Measurements from ENCODE around the genes TMEM244 and SAMD3.

DNA sequence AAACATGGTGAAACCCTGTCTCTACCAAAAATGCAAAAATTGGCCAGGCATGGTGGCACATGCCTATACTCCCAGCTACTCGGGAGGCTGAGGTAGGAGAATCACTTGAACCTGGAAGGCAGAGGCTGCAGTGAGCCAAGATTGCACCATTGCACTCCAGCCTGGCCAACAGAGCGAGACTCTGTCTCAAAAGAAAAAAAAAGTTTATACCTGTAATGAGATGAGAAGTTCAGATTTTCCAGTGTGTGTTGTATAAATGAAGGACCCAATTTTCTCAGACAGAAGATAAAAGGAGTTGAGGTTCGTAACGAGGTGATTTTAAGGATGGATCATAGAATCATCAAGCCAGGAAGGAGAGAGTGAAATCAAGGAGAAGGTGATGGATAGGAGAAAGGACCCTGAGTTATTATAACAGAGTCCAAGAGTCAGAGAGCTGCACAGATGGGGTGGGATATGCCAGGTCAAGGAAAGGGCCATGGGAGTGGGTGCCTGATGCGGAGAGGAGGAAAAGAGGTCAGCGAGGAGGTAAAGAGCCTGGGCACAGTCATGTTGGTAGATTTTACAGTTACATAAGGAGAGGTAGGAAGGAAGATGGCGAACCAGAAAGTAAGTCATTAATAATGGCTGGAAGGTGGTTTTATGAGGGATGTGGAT lies 114.8 kb downstream of the LAMA2 start:
- RRBS, result no CpG with 5 or more reads among the region's 7 CpGs

- RRBS, result no CpG with 5 or more reads among the region's 6 CpGs
These were observed 64.5 kb downstream of the ARHGAP18 start for GRCh38 chr6:129645214-129646198.

DNA sequence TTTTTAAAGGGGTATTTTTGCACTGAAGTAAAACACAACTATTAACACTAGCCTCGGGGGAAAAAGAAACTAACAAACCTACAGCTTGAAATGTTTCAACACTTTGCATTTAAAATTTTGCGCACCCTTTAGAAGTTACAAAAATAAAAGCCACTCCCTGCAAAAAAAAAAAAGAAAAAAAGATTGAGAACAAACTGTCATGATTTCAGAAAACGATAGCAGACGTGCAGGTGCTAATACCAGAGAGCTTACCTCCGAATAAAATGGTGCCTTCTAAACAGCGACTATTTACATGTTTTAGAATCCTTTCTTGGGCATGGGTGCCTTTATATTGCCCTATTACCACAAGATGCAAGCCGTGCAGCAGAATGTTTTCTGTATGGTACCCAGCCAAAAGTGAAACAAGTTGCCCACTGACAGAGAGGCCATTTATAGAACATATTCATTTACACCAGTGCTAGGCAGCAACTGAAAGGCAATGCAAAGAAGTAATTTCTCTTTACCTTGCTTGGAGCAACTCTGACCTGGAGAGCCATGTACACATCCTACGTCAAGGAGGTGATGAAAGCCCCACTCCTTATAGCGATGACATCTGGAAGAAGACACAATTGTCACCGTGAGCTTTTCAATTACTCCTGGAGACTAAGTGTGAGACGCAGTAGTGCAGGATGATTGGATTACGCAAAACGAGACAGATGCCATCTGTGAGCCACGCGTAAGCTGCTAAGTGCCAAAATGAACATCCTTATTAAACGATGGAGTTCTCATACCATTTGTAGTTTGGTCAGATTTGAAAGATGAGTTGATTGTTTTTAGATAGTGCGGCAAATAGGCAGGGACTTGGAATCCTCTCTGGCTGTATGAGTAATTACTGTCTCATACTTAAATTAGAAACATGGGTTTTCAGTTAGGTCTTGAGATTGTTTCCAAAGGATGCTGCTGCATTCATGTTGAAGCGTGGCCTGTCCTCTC lies at the start of gene TMEM244:
TMEM244 (minus strand) TSS at position 663 of the 972 bp plus-strand sequence.
- RRBS, result no CpG with 5 or more reads among the region's 18 CpGs

- RRBS, result no CpG with 5 or more reads among the region's 1 CpG
These were observed at the start of gene SAMD3 for GRCh38 chr6:130222789-130223231. TSS of gene SAMD3 (minus strand) at chr6:130222951.

DNA sequence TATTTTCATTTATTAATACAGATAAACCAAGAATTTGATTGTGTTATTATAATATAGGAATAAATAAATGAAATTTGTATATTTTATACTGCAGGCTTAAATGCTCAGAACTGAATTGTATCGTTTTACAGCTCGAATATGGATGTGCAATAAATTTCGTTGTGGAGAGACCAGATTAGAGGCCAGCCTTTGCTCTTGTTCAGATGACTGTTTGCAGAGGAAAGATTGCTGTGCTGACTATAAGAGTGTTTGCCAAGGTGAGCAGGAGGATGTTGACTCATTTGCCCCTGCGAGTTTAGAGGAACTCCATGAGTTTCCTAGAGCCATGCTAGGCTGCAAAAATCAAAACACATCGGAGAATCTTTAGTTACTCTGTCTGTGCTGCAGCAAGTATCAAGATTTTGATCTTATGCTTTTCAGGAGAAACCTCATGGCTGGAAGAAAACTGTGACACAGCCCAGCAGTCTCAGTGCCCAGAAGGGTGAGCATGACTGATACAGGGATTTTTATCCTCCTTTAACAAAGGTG lies 15.4 kb downstream of the ENPP3 start:
- RRBS, result no CpG with 5 or more reads among the region's 5 CpGs

DNA sequence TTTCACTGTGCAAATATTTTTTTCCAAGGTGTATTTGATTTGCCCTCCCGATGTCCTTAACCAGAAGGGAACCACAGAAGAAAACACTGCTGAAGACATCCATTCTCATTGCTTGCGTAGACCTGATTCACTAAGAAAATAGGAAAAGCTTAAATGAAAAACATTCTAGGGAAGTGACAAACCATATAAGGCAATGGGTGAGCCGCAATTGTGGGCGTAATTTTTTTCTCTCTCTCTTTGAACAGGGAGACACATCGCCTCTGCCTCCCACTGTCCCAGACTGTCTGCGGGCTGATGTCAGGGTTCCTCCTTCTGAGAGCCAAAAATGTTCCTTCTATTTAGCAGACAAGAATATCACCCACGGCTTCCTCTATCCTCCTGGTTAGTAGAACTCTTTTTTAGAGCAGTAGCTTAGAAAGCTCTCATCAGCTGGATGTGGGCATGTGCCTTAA lies 22.6 kb upstream of the CTAGE9 start:
- RRBS, result no CpG with 5 or more reads among the region's 7 CpGs

- RRBS, result no CpG with 5 or more reads among the region's 7 CpGs
These were observed 38.5 kb downstream of the ENPP1 start for GRCh38 chr6:131846227-131846838.

- RRBS, result no CpG with 5 or more reads among the region's 2 CpGs
These were observed 41.4 kb downstream of the ENPP1 start for GRCh38 chr6:131849135-131849653.

DNA sequence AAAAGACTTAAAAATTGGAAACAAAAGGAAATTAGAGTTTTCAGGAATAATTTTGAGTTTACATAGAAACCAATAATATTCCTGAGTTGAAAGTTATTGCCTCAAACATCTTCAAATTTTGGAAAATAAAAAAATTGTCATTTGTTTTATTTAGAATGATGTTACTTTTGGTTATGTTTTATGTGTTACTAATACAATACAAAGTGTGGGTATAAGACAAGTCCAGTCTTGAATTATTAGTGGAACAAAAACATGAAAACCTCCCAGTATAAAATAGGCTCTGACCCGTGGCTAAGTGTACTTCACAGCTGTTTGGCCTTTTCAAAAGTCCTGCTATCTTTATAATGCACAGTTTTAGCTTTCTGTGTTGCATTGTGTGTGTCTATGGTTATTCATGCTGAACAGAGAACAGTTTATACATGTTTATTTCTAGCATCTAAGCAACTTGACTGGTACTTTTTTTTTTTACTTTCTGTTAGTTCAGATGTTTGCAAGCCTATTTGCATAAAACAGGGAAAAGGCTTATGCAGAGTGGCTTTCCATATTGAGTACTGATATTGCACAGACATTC lies 119.1 kb upstream of the CCN2 start:
- RRBS, result no CpG with 5 or more reads among the region's 1 CpG

DNA sequence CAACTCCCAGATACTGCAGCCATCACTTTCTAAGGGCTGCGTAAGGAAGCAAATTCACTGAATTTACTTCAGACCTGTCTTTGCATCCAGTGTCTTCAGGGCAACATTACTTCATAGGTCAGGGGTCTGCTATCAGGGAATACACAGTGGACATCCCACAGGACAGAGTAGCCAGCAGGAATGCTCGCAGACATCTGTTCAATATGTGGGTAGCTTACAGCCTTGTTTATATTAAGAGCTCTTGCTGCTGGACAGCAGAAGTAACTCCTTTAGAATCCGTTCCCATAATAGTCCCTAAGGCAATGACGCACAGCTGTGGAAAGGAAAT lies 198.8 kb downstream of the MOXD1 start:
- RRBS, result no CpG with 5 or more reads among the region's 4 CpGs

- RRBS, result no CpG with 5 or more reads among the region's 3 CpGs
These were observed 956 bp upstream of the STX7 start for GRCh38 chr6:132513850-132514293.

GRCh38 chr6:132798834-132799464 lies 512 bp upstream of the SLC18B1 start:
- RRBS, result no CpG with 5 or more reads among the region's 16 CpGs

GRCh38 chr6:132821426-132821922 lies 7.1 kb downstream of the RPS12 start:
- RRBS, result no CpG with 5 or more reads among the region's 5 CpGs

DNA sequence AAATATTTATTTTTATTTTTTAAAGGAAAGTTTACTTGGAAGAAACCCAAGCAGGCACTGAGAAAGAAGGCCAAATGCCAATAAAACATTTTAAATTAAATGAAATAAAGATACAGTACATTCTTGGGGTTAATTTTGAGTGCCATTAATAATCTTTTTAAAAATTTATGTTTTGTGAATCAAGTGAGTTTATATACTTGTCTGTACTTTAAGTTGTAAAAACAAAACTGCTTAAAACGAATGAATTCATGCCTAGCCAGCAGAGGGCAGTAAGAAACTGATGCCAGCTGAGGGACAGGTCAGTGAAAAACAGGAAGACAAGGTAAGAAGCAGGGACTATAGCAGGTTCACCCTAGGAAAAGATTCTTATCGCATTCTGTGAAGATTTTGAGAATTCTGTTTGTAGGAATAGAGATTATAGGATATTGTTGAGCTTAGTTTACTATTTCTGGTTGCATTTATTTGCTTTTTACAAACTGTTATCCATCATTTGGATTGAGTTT lies 8.6 kb downstream of the RPS12 start:
- RRBS, result no CpG with 5 or more reads among the region's 2 CpGs

GRCh38 chr6:133130655-133131470 lies 110.3 kb upstream of the EYA4 start:
- RRBS, result no CpG with 5 or more reads among the region's 2 CpGs

GRCh38 chr6:133242778-133243289 lies 1.7 kb downstream of the EYA4 start:
- RRBS, result no CpG with 5 or more reads among the region's 15 CpGs

- RRBS, result no CpG with 5 or more reads among the region's 2 CpGs
These were observed 121.6 kb upstream of the TCF21 start for GRCh38 chr6:133767242-133767807.

DNA sequence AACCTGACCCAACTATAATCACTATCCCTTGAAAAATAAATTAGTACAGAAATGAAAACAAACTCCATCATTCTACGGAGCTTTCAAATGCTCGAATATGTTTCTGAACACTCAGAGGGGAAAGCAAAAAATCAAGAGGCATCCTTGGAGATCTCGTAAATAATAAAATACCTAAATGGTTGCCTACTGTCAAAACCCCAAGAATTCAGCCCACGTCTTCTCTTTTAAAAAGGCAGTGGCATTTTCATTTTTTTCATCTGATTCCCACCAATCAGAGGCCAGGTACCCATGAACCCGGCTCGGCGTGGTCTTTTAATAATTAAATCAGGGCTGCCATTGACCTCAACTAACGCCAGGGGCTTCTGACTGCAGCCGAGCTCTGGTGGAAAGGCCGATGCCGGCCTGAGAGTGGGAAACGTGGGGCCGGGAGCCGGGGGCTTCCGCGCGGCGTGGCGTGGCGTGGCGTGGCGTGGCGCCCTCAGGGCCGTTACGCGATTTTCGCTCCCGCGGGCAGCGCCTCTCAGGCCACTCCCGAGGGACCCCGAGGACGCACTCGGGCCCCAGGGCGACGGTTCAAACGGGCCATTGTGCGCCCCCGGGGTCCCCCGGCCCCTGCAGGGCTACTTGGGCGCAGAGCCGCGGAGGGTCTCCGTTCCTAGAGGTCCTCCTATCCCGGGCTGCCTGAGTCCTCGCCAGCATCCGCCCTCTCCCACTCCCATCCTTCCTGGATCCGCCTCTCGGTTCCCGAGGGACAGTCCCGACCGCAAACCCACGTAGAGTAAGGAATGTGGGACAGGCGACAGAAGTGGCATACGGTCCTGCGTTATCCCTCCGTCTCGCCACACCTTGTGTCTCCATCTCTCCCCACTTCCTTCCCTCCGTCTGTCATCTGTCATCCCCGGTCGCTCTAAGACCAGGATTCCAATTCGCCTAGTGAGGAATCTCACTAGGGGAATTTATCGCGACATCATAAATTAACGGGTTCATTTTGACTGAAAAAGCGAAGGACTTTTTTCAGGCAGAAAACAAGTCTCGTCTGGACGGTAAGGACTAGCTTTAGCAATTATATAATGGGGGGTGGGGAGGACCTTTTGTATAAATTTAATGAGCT lies 981 bp upstream of the TBPL1 start:
- RRBS, result 6% methylated on average over 12 of the region's 68 CpGs

Data from OVCAR3 (cell line).